Placental pericyte (primary cell): Measurements from ENCODE around the gene ATP6V0E1.

GRCh38 chr5:172841033-172841462, 7.0 kb downstream of the ERGIC1 start:
- CAGE, long polyA plus RNA: no peak

DNA sequence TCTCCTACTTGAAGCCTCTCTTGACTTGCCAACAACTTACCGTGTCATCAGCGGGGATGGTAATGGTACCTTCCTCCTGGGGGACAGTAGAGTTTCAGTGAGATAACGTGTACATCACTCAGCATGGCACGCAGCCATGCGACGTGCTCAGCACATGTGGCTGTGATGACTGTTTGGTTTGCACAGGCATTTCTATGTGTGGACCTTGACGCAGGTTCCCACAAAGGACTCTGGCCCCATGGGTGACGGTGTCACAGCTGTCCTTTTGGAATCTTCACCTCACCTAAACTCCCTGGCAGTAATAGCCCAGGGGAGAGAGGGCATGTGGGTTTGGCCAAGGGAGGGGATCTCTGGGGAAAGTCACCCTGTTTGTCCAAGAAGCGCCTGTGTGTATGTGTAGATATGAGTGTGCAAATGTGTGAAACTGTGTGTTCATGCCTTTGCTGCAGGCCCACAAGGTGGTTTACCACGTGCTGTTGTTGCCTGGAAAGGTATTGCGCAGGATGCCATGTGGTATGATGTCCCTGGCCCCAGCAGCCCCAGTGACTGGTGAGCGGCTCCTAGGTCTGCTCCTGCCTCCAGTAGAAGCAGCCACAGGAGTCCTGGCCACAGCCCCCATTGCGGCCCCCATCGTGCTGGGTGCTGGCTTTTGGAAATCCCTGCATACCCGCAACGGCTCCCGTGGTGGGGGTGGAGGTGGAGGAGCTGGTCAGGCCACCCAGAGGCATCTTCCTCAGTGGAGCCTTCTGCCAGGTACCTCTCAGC, 18.8 kb downstream of the ERGIC1 start:
- CAGE, long polyA plus RNA: no peak

DNA sequence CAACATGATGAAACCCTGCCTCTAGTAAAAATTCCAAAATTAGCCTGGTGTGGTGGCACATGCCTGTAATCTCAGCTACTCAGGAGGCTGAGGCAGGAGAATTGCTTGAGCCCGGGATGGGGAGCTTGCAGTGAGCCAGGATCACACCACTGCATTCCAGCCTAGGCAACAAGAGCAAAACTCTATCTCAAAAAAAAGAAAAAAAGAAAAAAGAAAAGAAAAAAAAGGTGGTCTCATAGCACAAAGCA, 38.5 kb downstream of the ERGIC1 start:
- CAGE, long polyA plus RNA: no peak

DNA sequence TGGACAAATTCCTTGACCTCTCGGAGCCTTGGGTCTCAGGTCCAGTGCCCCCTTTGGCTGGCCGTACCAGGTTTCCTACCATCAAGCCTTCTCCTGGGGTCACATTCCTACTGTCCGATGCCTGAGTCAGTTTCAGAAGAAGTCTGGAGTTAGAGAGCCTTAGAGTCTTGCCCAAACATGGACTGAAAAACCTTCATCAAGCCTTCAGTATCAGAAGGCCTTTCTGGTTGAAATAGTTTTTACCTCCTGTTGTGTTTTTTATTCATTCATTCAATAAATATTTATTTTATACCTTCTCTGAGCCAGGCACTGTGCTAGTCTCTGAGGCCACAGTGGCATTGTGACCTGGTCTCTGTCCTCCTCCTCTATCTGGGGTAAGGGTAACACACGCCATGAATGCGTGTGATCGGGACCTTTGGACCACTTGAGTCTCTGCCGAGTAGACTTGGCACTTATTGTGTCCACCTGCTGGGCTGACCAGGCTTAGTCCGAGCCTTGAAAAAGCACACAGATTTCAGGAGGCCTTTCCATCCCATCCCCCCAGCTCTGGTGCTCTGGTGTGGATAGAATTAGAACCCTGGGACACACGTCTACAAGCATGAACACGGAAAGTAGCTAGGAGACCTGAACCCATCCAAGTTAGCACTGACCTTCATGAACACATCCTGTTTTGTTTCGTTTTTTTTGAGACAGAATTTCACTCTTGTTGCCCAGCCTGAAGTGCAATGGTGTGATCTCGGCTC, 58.6 kb downstream of the ERGIC1 start:
- CAGE, long polyA plus RNA: no peak

- CAGE, long polyA plus RNA: no peak
Measured at GRCh38 chr5:172896810-172897353, 62.3 kb upstream of the RPL26L1 start.

GRCh38 chr5:172942930-172943688, 16.1 kb upstream of the RPL26L1 start:
- CAGE, long polyA plus RNA: no peak

DNA sequence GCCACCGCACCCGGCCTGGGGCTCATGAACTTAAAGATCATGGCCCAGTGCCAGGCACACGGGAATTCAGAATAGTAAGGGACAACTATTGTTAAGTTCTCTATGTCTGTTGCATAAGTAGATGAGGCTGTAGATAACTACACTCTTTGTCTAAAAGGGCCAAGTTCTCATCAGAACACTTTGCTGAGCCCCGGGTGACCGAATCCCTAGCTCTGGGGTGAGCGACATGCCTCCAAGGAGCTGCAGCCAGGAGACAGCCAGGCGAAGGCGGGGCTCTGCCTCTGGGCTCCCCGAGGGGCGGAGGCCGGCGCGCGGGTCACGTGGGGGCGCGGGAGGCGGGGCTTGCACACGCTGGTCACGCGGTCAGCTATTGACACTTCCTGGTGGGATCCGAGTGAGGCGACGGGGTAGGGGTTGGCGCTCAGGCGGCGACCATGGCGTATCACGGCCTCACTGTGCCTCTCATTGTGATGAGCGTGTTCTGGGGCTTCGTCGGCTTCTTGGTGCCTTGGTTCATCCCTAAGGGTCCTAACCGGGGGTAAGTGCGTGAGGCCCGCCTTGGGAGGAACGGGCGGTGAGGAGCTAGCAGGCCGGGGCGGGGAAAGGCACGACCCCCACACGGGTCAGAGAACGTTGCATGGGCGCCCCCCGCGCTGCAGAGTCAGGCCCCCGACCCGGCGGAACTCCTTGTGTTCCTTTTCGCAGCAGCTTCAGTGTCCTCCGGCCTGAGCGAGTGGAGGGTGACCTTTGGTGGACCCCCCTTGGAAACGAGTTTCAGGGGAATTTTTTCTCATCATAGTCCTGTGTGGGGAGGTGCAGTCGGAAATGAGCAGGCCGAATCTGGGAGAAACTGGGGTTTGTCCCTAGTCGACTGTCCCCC, at the start of gene ATP6V0E1:
Gene ATP6V0E1, plus strand, starts transcription at position 345 of the 880 bp plus-strand sequence.
- CAGE, long polyA plus RNA: no peak

DNA sequence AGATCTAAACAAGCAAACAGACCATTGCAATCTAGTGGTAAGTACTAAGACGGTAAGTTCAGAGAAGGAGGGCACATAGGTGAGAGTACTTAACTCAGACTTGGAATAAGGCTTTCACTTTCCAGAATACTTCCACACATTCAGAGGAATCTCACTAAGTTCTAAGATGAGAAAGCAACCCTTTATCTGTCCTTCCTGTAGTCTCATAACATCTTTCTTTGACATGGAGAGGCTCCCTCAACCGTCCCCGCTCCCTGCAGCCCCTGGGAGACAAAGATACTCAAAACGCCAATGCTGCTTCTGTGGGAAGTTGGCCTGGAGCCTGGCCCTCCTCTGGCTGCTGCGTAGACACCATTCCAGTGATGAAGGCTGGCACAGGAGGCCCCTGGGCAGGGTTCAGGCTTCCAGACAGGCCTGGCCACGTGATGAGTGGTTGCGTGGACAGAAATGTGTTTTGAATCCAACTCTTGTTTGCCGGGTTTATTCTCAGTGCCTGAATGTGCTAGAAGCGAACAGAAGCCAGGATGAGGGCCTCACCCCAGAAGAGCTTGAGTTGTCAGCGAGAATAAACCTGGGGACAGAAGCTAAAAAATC, 43.1 kb upstream of the NKX2-5 start:
- CAGE, long polyA plus RNA: no peak

- CAGE, long polyA plus RNA: no peak
Measured at GRCh38 chr5:173303615-173304356, 24.4 kb downstream of the STC2 start.

GRCh38 chr5:173707159-173707951, 90.9 kb upstream of the BOD1 start:
- CAGE, long polyA plus RNA: no peak

DNA sequence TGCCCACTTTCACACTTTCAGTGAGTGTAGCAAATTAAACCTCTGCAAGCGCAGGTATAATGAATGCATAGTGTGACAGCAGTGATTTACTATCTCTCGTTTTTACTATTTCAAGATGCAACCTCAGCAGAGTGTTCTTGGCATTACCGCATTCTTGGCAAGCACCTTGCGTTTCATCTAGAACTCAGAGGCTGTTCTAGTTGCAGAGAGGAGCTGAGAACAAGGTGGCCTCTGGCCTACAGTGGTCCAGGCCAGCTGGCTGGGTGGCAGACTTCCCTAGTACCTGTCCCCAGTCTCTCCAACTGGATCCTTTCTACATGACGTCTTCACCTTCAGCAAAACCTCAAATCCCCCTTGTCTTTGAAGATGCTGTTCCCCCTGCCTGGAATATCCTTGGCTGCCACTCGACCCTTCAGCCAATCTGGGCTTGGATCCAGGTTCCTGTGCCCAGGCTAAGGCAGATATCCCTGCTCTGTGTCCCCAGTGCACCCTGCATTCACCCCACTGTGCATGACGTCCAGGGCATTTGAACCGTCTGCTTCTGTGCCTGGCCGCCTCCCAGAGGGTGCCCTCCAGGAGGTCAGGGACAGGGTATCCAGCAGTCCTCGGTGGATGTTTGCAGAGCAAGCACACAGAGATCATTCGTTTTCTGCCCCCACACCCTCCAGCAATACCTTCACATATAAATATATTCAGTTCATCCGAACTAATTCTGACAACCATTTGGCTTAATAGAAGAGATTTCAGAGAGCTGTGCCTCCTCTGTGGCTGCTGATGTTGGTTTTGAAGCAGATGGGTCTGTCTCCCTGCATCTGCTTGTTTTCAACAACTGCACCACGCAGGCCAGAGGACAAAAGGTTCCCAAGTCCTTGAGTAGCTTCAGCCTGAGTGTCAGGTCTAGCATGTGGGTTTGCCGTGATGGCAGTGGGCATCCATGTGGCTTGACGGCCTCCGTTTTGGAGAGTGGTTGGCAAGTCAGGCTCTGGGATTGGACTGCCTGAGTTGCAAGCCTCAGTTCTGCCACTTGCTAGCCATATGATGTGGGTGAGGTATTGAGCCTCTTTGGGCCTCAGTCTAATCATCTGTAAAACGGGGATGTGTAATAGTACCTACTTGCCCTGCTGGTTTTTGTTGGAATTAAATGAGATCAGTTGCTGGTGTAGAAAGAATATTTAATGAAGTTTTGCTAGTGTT, 120.2 kb upstream of the CPEB4 start:
- CAGE, long polyA plus RNA: no peak

- CAGE, long polyA plus RNA: no peak
Measured at GRCh38 chr5:173770953-173771838, 117.0 kb upstream of the CPEB4 start.

DNA sequence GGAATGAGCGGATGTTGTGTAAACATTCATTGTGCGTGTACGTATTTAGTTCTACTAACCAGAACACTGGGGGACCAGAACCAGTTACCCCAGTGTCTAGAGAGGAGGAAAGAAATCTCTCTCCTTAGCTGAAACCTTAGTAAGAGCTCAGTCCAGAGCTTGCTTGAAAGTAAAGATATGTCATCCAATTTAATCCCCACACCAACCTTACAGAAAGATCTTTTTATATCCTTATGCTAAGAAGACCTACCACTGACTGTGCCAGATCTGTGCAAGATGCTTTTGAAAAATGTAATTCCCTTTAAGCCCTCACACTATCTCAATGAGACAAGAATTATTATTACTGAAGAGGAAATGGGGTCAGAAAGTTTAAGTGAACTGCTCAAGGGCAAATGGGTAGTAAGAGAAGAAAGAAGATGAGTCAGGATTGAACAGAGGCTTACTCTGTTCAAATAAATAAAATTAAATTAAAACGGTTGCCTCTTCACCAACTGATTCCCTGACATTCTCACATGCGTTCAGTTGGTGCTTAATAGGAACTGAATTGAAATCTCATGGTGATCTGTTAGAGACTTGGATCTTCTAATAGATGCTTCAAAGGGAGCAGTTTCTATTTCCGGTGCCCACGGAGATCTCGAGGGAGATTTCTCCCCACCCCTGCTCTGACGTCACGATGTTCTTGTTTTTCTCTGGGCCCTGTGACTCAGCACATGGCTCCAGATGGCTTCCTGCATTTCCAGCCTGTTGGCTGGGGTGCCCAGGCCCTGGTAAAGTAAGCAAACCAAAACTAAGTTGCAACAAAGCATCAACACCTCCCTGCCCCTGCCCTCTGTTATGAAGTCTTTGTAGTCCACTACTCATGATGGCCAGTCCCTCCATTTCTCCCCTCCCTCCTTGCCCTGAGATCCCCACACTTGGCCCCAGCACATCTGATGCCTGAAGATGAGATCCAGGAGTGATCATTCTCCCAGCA, 106.3 kb upstream of the CPEB4 start:
- CAGE, long polyA plus RNA: no peak

- CAGE, long polyA plus RNA: no peak
Measured at GRCh38 chr5:173790145-173791314, 97.6 kb upstream of the CPEB4 start.

DNA sequence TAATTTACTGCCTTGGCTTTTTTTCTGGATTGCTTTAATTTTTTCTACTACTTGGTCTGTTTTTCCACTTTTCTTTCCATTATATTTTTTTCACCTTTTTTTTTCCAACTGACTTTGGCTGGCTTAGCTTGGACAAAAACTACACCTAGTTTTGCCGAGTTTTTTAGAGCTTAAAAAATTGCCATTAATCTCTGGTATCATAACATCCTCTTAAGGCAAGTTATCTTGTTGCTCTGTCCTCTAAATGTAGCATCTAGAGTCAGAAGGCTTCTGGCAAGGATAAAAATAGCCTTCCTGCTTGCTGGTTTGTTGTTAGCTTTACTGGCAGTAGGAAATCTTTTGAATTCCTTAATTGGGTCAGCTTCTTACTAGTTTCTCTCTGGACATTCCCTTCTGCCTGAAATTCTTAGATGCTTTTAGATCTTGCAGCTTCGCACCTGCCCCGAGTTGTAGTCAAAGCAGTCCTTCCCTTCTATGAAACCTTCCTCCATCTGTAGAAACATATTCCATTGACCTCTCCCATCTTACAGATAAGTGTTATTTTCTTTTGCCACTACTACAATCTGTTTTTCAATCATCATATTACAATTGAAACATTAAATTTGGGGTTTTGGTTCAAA, 35.6 kb downstream of the CPEB4 start:
- CAGE, long polyA plus RNA: no peak

- CAGE, long polyA plus RNA: no peak
Measured at GRCh38 chr5:173944505-173945134, 44.4 kb upstream of the C5orf47 start.

DNA sequence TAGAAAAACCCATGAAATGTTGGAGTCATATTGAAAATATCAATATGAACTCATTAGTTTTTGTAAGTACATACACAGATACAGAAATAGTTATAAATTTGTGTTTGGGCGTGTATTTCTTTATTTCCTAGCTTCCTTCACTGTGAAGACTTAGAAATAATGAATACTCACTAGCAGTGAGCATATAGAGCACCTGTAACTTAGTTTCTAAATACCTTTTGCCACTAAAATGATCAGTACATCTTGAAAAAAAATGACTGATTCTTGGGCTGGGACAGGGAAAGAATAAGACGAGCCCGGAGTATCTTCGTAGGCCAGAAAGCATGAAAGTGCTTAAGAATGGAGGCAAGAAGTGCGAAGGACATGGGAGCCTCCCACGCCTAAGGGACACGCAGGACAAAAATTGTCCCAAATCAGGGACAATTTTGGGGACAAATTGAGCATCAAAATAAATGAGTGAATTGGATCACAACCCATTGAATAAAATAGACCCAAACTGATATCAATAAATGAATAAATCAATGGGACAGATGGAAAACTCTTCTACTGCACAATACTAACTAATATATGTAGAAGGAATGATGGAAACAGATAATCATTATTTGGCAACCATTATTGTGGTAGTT, 41.2 kb upstream of the C5orf47 start:
- CAGE, long polyA plus RNA: no peak

DNA sequence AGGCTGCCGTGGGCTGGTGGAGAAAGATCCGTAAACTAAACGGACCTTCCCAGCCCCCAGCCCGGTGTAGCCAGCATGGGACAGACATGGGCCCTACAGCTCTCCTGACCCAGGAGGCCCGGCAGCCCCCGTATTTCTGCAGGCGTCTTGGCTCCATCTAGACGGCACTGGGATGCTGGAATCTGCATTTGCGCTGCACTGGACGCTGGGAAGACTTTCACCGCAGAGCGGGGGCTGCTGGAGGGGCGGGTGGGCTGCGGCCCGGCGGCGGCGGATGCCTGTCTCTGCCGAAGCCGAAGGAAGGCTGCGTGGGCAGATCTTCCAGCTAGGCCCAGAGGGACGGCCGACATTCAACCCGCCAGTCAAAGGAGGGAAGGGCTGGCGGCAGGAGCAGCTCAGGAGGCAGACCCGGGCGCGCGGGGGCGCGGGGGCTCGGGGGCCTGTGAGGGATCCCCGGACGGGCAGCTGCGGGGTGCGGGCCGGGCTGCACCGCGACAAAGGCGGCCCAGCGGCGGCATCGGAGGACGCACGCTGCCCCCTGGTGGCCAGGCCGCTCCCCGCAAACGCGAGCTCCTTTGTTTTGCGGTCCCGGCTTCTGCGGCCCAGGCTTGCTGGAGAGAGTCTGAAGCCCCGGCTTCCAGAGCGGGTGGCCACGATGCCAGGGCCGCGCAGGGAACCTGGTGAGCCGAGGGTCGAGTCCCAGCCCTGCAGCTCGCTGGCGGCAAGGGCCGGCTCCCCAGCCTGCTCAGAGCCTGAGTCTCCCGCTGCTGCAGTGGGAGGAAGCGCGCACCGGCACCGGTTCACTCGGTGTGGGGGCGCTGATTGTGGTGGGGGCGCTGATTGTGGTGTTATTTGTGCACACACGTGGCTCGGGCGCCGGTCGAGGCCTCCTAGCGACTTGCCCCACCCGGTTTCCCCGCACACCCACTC, 266.4 kb downstream of the NSG2 start:
- CAGE, long polyA plus RNA: no peak

GRCh38 chr5:174723436-174724062, 833 bp upstream of the MSX2 start:
- CAGE, long polyA plus RNA: no peak

GRCh38 chr5:175710354-175710862, 52.5 kb downstream of the HRH2 start:
- CAGE, long polyA plus RNA: no peak